Heart (tissue), 3 donors: ENCODE measurements around a stretch of chr12.

- RAMPAGE, long total RNA, 2 experiments: no peak in any of the 2 experiments
Measured at GRCh38 chr12:57259209-57260092, 8.5 kb upstream of the STAC3 start.

- RAMPAGE, long total RNA, 2 experiments: no peak in any of the 2 experiments
Measured at GRCh38 chr12:57283673-57284100, 32.7 kb upstream of the STAC3 start.

- RAMPAGE, long total RNA, 2 experiments: no peak in any of the 2 experiments
Measured at GRCh38 chr12:57497310-57497714, 9.4 kb downstream of the MARS1 start.

- RAMPAGE, long total RNA, 2 experiments: no peak in any of the 2 experiments
Measured at GRCh38 chr12:57612235-57612768, 1.1 kb downstream of the ARHGEF25 start.

- RAMPAGE, long total RNA, 2 experiments: no peak in any of the 2 experiments
Measured at GRCh38 chr12:57612769-57613756, 1.8 kb downstream of the ARHGEF25 start.

DNA sequence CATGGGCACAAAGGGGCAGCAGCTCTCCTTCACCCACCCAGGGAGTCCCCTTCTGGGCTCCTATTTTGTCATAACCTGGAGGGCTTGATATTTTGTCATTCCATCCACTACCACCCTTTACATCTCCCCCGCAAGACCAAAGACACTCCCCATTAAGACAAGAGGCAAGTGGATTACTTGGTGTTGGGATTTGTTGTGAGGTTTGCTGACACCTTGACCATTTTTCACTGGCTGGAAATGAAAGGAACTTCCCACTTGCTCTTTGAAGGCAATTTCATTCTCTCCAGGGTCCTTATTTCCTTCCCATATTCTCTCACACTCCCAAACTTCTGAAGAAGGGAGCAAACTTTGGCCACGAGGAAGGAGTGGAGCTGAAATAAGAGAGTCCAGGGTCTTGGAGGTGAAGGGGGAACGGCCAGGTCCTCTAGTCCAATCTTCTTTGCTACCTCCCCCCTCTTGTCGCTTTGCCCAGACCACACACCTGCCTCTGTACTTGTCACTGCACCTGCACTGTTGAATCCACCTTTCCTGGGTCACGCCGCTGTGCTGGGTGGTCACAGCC lies 14.9 kb downstream of the AGAP2 start:
- RAMPAGE, long total RNA, 2 experiments: no peak in any of the 2 experiments

DNA sequence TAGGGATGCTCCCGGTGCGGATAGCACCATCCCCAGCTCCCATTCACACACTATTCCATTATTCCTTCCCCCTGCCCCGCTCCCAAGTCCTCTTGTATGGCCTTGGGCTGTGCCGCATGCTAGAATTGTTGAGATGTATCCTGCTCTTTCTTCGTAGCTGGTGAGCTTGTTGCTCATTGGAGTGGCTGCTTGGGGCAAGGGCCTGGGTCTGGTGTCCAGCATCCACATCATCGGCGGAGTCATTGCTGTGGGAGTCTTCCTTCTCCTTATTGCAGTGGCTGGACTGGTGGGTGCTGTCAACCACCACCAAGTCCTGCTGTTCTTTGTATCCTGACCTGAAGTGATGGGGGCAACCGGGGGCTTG lies 731 bp downstream of the TSPAN31 start:
- RAMPAGE, long total RNA, 2 experiments: no peak in any of the 2 experiments

DNA sequence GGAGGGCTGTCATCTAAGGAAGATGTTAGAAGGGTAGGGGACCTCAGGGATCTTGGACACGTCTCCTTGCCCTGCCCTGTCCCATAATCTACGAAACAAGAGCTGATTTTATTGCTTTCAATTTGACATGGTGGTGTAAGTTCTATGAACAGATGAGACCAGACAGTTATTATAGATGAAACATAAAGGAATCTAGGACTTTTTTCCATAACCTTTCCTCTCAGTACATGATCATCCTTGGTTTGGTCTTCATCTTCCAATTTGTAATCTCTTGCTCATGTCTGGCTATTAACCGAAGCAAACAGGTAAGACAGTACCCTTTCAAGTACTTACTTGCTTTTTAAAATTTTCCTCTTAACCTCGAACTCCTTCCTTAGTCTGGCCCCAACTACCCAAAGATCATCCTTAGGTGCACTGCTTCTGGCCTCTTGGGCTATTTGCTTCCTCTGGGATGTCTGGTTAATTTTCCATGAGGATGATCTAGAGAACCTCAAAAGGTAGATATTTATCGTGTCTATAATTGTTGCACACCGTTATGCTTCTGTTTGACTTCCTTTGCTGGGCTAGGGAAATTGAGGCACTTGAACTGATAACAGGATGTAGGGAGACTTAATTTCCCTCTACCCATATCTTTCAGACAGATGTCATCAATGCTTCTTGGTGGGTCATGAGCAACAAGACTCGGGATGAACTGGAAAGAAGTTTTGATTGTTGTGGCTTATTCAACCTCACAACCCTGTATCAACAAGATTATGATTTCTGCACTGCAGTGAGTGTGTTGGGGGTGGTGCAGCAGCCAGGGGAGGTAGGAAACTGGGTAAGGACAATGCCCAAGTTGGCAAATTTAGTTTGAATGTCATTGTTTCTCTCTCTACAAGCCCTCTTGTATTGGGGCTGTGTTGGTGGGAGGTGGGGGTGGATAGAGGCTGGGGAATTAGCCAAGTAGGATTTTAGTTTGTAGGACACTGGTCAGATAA lies 1.4 kb downstream of the TSPAN31 start:
- RAMPAGE, long total RNA, 2 experiments: no peak in any of the 2 experiments

DNA sequence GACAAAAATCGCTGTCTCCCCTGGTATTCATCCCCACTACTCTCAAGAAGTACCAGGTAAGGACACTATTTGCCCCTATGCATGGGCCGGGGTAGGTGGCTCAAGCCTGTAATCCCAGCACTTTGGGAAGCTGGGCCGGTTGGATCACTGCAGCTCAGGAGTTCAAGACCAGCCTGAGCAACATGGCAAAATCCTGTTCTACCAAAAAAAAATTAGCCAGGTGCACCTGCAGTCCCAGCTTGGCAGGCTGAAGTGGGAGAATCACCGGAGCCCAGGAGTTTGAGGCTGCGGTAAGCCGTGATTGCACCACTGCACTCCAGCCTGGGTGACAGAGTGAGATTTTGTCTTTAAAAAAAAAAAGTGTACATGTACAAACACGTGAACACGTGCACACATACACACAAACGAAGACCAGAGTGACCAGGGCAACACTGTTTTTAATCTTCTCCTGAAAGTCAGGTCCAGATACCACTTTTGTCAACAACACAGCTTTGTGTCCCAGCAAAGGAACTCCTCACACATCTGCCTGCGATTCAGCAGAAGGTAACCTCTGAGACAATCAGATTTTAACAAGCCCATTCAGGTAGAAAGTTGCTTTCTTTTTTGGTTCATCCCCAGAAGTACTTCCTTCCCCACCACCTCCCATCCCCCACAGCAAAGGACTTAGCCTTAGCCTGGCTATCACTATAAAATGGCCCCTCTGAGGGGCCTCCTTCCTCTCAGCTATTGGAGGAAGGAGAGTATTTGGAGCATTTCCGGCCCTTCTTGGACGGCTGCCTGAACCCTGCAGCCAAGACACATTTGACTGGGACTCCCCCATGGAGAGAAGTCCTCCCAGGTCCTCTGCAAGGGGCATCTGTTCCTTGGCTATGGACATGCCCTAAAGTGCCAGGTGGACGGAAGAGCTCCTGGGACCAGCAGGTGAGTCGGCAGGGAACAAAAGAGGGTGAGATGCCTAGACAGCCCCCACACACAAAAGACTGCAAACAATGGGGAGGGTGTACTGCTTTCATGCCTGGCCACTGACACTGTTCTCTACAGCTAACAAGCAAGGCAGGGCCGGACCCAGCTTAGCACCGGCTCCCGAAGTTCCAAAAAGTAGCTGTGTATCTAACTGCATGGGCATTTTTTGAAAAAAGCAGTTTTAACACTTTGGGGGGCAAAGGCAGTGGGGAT lies 9.8 kb downstream of the CTDSP2 start:
- RAMPAGE, long total RNA, 2 experiments: no peak in any of the 2 experiments

DNA sequence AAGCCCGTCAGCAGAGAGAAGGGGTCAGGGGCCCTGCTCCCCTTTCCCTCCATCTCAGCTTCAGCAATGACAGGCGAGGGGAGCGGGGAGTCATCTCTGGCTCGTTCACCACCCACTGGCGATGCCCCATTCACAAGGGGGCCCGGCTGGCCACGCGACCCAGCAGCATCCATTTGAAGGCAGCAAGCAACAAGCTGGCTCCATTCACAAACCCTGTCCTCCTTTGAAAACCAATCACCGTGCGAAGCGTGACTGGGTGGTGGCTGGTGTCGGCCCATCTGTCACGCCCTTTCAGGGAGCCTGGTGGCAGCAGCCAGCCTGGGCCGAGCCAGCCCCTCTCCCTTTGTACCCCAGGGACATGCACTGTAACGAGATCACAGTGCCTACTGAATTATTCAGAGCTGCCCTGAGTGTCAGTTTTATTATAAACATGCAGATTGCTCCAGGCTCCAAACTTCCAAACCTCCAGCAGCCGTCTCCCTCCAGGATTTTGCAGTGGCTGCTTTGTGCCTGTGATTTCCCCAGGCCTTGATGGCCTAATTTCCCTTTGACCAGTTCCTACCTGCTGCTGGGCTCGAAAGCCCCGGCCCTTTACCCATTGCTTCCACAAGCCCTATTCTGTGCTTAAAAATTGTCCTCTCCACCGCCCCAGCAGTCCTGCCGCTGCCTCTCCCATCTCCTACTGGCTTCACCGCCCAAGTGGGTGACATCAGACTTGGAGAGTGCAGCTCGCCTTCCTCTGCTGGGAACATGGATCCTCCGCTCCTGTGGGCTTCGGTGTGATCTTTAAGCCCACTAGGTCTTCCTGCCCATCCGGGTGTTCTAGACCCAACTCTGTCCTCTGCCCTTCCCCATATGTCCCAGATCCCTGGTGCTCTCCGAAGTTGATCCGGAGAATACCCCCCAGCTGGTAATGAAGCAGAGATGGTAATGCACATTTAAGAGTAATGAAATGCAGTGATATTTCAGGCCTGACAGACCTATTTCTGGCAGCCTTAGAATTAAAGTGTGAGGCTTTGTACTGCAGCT lies 22.5 kb upstream of the CTDSP2 start:
- RAMPAGE, long total RNA, 2 experiments: no peak in any of the 2 experiments

DNA sequence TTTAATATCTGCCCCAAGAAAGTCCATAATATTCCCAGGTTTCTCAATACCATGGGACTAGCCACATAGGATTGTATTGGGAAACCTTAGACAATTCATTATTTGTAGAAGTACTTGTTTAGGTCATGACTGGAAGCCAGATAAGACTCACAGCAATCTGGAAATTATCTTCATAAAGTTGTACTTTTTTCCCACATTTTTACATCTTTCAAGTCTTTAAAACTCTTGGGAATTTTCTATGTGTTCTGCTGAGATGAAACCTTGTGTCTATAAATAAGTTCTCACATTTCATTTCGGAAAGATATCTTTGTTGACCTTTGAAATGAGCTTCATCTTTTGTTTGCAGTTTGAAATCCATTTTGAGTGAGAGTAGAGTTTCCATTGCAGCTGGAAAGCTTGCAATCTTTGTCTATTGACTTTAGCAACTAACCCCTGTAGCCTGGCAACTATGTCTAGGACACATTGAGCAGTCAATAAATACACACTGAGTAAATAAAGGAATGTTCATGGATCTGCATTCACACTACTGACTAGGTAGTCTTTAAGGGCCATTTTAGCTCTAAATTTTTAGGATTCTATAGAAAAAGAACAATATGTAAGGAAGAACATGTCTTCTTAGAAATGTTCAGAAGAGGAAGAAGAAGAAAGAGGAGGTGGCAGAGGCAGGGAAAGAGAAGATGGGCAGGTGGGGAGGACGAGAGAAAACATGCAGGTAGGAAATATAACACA lies 154.4 kb downstream of the LRIG3 start:
- RAMPAGE, long total RNA, 2 experiments: no peak in any of the 2 experiments

- RAMPAGE, long total RNA, 2 experiments: no peak in any of the 2 experiments
Measured at GRCh38 chr12:59597326-59597829, 1.5 kb downstream of the SLC16A7 start.

DNA sequence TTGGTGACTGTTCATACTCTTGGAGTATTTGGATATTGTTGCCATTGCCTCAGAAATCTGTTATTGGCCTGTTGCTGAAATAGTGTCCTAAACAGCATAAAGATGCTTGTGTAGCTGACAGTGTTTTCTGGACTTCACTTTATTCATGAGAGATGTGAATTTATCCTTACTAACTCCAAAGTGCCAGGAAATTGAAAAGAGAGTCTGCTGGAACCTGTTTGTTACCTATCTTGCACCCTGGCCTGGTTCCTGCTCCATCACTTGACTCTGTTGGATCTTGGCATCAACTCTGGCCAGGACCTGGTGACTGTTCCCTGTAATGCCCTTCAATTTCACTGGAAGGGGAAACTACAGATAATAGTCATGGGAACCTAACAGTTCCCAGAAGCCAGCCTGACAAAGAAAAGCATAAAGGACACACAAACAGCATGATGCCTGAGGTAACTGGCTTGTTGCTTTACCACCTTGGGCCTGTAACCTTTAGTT lies 19.9 kb downstream of the SLC16A7 start:
- RAMPAGE, long total RNA, 2 experiments: no peak in any of the 2 experiments

DNA sequence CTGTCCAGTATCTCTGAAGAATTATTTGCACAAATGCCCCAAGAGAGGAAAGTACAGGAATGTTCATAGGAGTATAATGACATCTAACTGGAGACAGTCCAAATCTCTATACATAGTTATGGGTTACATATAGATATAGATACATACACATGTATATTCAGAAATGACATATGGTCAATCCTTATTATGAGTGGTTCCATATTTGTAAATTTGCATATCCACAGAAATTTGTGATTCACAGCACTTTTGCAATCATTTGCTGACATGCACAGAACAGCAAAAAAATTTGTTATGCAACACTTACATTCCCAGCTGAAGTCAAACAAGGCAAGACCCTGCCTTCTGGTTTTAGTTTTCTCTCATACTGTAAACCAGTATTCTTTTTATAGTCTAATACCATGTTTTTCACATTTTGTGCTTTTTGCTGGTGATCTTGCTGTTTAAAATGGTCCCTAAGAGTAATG lies 103.7 kb downstream of the SLC16A7 start:
- RAMPAGE, long total RNA, 2 experiments: no peak in any of the 2 experiments

DNA sequence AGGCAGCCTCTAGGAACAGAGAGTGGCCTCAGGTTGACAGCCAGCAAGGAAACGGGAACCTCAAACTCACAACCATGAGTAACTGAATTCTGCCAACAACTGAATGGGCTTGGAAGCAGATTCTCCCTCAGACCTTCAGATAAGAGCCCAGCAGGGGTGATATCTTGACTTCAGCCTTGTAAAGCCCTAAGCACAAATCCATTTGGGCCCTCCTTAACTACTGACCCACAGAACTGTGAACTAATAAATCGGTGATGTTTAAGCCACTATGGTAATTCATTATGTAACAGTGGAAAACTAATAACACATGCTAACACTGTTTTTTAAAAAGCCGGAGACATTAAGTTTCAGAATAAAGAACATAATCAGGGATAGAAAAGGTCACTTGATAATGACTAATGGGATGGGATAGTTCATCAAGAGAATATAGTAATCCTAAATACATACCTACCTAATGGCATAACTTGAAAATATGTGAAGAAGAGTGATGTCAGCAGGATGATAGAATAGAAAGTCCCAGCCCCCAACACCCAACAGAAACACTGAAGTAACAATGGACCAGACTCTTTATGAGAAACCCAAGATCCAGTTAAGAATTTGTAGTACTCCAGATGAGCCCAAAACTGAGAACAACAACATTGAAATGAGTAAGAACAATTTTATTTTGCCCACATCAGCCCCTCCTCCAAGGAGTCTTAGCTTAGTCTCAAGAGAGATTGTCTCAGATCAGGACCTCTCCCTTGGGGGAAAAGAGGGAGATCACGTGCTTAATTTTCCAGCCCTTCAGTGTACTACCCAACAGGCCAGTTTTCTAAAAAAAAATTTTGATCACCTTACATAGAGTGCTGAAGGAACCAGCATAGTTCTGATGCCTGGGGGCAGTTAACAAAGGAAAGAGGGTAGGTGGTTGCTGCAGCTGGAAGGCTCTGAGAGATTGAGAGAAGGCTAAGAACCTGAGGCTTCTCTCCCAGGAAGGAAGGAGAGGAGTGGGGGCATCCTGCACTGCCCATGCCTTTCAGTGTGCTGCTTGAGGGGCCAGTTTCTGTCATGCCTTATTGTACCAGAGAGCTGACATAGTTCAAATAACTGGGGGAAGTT lies 36.2 kb downstream of the USP15 start:
- RAMPAGE, long total RNA, 2 experiments: no peak in any of the 2 experiments

GRCh38 chr12:62387264-62387682 lies 79.4 kb upstream of the MON2 start:
- RAMPAGE, long total RNA, 2 experiments: no peak in any of the 2 experiments

DNA sequence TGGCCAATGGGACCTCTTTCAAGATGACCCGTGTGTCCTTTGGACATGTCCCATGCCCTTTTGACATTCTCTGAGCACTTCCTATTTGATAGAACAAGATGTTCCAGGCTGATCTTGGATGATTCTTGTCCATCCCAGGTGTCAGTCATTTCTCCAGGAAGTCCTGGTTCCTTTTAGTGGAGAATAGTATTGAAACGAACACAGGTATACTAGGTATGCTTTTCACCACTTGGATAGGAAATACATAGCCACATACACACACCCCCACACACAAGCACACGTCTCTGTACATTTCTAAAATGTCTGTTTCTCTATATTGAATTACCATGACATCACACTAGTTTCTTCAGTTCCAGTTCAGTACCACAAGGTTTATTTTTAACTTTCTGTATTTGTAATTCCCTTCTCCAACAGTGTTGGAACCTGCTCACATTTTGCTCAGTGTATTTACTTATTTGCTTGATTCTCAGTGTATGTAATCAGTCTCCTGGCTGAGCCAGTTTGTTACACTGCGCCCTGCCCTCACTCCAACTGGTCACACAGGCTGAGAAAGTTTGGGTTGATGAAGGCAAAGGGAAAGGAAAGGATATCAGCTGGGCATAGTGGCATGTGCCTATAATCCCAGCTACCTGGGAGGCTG lies 67.0 kb downstream of the MON2 start:
- RAMPAGE, long total RNA, 2 experiments: no peak in any of the 2 experiments

DNA sequence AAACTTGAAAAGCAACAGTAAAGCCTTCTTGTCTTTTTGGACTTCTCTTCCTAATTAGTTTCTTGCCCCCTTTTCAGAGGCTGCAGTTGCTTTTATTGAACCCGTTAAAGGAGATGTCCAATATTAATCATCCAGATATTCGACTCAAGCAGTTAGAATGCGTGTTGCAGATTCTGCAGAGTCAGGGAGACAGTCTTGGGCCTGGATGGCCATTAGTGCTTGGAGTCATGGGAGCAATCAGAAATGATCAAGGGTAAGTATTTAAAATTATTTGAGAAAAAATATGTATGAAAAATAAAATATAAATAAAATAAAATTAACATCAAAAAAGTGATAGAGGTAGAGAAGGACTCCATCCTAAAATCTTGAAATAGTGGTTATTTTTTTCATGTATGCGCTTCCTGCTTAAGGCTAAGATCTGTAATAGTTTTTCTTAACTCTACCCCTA lies 80.2 kb downstream of the MON2 start:
- RAMPAGE, long total RNA, 2 experiments: no peak in any of the 2 experiments

DNA sequence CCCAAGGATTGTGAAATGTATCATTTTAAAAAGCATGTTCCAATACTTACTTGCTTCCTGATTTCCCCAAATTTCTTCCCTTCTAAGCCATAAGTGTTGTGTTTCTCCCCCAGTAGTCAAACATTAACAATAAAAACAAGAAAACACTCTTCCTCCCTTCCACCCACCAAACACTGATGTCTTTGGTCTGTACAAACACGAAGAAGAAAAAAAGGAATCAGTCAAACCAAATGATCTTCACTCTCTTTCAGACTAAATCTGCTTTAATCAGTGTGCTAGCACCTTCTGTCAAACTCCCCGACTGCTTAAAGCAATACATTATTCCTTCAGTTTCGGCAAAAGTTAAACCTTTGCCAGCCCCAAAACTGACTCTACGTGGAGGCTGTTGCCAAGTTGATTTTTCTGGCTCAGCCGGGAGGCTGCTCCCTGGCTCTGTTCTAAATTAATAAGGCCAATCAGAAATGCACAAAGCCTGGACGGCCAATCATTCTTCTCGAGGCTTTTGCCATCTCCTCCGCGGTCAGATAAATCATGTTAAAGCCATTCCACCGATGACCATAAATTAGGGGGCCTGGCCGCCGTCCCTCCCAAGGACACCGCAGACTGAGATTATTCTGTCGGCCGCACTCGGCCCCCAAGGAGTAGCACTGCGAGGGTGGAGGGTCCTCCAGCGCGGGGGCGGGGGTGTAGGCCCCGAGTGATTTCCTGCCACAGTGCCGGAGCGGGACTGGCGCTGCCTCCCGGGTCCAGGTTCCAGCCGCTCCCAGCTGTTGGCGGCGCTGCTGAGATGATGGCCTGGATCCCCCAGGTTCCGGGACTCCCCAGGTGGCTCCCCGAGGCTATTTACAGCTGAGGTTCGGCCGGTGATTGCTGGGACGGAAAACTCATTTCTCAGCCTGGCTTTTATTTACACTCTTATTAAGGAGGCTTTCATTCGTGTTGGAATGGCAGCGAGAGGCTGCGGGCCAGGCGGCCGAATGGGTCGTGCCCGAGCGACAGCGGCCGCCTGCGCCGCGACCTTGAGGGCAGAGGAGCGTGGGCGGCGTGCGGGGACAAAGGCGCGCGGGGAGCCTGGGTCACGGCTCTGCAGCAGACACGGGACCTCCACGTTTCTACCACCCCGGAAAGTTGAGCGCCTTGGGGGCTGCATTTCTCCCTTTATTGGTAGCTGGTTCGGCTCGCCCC lies 165.0 kb downstream of the MON2 start:
- RAMPAGE, long total RNA, 2 experiments: no peak in any of the 2 experiments

DNA sequence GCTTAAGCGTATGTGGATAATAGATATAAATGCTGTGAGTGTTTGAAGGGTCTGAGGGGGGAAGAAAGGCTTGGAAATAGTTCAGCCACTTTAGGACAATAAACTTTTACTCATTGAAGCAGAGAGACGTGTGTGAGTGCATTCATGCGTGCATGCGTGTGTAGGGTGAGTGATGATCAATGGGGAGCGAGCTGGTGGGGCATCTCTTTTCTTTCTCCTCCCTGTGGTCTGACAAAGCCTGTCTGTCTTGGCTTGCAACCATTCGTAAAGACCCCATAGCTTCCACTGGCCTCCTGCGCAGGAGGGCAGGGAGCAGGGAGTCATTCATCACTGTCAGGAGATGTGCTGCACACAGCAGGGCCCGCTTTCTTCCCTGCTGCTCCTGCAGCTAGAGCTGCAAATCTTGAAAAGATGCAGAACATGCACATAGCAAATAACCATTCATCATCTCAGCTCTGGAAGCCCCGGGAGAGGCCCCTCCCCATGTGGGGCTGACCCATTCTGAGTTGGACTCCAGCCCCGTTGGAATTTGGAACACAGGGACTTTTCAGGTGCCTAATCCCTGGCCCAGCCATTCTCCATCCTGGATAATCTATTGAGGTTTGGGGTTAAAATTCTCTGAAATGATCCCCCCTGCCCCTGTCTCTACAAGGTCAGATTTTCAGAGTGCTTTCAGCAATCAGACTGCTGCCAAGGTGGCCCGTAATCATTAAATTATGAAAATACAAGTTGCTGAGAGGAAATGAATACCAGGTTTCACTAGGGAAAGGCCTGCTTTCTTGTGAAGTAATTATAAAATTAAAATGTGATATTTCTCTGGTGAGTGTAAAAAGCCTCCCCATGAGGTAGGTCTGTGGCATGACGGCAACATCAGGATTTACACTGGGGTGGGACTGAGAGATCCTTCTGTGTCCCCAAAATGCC lies 223.1 kb downstream of the PPM1H start:
- RAMPAGE, long total RNA, 2 experiments: no peak in any of the 2 experiments